Measurements from ENCODE around the genes TPR and PDC.

DNA sequence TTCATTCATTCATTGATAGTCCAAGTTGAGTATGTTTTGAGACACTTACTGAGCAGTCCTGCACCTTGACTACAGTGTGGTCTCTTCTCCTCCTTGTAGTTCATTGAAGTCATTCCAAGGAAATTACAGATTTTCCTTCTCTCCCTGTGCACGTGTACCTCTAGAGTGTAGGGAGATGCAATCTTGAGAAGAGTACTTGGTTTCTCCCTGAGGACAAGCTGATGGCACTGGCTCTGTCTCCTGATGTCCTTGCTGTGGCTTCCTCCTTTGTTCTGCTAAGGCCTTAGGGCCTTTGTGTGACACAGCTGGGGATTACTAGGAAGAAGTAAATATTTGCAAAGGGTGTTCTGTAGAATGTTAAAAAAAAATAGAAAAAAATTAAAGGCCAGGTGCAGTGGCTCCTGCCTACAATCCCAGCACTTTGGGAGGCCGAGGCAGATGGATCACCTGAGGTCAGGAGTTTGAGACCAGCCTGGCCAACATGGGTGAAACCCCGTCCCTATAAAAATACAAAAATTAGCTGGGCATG is 66.2 kb upstream of the APOBEC4 start:
- PRO-cap: no peak
- RAMPAGE, long total RNA: no peak

- PRO-cap: no peak
- RAMPAGE, long total RNA: no peak
These were observed 83.5 kb downstream of the RGL1 start for GRCh38 chr1:183888417-183888787.

GRCh38 chr1:183900012-183900399 is 95.1 kb downstream of the RGL1 start:
- PRO-cap: no peak
- RAMPAGE, long total RNA: no peak

- PRO-cap: no peak
- RAMPAGE, long total RNA: no peak
These were observed 42.3 kb downstream of the COLGALT2 start for GRCh38 chr1:183995275-183995676.

DNA sequence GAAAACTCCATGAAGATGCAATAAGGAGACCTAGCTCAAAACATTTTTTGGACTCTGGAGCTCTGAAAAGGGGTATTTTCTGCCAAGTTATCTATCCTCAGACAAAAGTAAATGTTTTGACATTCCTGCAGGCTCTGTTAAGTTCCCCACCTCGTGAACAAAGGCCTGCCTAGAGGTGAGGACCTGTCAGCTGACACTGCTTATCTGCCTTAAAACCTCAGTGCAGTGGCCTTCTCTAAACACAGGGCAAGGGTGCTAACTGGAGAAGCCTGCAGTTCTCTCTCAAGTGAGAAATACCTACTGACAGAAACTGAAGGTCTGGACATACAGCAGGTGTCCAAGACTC is 41.1 kb downstream of the COLGALT2 start:
- PRO-cap: no peak
- RAMPAGE, long total RNA: no peak

- PRO-cap: no peak
- RAMPAGE, long total RNA: no peak
These were observed 22.0 kb downstream of the TSEN15 start for GRCh38 chr1:184073592-184073857.

- PRO-cap: no peak
- RAMPAGE, long total RNA: no peak
These were observed 91.7 kb downstream of the TSEN15 start for GRCh38 chr1:184143230-184143605.

GRCh38 chr1:184208926-184209408 is 157.4 kb downstream of the TSEN15 start:
- PRO-cap: unidirectional peak, minus-strand start at chr1:184209154
- RAMPAGE, long total RNA: no peak

GRCh38 chr1:184212839-184213364 is 161.4 kb downstream of the TSEN15 start:
- PRO-cap: no peak
- RAMPAGE, long total RNA: no peak

DNA sequence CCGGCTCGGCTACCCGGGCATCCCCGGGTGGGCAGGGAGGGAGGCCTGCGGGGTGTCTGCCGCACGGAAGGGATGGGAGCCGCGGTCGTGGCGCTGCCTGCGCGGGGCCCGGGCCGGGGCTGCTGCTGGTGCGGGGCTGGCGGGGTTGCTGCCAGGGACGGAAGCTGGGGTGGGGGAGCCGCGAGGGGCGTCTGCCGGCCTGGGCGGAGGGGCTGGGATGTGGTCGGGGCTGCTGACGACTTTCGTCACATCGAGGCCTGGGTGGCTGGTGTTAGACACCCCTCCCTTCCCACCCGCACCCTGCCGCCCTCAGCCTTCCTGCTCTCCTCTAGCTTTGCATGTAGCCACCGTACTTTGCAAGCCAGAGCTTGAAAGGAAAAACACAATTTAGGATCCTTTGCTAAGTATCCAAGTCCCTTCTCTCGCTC is 610 bp downstream of the C1orf21 start:
- PRO-cap: bidirectional peak, plus-strand start outside the sequence, minus-strand start at position 330 of the sequence
- RAMPAGE, long total RNA: no peak

DNA sequence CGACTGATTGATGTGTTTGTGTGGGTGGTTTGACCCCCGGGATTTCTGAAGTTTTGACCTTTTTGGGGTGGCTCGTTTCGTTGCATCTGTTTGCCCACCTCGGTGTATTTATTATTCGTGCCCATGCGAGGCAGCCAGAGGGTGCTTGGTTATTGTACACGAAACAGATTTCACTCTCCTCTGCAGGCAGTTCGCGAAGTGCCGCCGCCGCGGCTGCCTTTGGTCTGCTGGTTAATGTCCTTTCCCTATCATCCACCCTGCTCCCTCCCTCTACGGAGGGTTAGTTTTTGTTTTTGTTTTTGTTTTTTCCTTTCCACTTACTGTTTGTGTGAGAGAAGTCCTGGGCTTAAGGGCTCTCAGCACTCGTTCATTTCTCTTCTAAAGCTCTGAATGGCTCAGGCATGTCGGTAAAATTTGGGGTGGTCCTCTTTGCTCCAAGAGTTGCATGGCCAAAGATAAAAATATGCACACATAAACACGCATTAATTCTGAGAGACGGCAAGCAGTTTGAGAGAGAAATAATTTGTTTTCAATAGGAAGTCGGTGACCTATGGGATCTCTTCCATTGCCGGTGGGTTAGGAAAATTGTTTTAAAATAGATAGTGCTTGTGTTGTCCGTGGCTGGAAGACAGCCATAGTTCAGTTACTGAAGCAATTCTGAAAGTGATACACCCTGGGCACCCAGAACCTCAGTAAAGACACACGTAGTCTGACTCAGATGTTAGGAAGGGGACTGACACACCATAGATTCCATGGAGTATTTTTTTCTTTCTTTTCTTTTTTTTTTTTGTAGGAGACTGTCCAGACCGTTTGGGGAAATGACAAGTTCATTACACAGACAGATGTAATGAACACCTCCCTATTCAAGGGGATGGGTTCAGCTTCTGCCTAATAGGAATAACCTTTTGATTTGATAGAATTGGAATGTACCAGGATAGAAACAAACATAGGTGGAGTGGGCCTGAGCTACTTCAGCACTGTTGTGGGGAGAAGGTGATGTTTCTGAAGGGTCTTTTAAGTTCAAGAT is 1.3 kb downstream of the C1orf21 start:
- PRO-cap: bidirectional peak, plus-strand start at position 189 of the sequence, minus-strand start outside the sequence; unidirectional peak, minus-strand start at position 694 of the sequence; bidirectional peak, plus-strand start at position 712 of the sequence, minus-strand start at position 694 of the sequence; unidirectional peak, minus-strand start at position 723 of the sequence
- RAMPAGE, long total RNA: no peak

GRCh38 chr1:184437272-184437851 is 50.5 kb downstream of the C1orf21 start:
- PRO-cap: no peak
- RAMPAGE, long total RNA: no peak

DNA sequence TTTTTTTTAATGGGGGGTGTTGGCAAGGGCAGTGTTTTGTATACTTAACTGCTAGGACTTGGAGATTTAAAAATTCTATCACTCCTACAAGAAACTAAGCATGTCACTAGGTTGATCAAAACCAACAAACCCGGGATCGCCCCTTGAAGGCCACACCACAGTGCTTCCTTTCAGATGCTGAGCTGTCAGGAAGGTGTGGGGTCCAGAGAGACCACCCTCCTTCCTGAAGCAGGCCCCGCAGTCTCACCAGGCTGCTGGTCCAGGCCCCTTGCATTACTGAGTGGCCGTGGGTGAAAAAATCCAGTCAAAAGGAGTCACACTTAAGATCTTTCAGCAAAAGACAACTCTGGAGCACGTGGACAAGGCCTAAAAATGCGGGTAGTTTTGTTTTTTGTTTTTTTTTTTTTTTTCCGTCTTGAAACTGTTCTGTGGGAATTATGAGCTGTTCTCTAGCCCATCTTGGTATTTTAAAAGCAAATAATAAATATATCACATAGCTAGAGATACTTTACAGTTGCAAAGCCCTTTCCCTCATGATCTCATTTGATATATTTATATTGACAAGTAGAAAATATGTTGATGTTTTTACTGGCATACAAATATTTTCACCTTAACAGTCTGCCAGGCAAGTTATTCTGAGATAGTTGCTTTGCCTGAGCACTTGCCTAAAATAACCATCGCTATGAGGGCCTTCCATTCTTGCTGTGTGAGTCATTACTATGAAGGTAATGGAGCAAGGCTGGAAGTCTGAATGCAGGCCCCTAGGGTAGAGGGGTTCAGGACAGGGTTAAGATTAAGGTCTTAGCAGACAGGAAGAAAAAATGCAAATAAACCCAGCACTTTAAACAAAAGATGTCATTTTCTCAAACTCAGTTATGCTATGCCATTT is 73.2 kb upstream of the EDEM3 start:
- PRO-cap: no peak
- RAMPAGE, long total RNA: no peak

- PRO-cap: no peak
- RAMPAGE, long total RNA: no peak
These were observed 55.1 kb downstream of the RNF2 start for GRCh38 chr1:185100216-185101169.

DNA sequence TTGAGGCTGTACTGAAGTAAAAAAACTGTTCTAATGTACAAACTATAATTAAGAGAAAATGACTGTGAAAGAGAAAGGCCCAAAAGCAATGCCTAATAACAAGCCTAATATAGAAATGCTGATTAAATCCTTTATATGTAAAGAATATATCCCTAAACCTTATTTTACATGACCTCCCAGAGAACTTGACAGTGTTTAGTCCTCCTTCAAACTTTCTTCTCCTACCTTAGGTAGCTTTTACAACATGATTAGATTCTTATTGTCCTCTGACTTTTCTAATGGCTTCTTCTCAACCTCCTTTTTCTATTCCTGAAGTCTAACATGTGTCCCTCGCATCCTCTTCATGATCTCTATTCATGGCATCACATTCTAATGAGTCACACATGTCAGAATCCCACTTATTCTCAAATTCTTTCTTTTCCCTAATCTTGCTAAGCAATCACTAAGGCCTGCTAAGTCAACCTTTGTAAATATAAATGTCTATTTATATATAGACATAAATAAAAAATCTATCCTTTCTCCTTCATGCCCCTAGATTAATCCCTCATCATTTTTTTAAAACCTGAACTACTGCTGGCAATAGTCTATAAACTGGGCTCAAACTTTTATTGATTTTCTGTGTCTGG is 13.8 kb downstream of the IVNS1ABP start:
- PRO-cap: no peak
- RAMPAGE, long total RNA: no peak

DNA sequence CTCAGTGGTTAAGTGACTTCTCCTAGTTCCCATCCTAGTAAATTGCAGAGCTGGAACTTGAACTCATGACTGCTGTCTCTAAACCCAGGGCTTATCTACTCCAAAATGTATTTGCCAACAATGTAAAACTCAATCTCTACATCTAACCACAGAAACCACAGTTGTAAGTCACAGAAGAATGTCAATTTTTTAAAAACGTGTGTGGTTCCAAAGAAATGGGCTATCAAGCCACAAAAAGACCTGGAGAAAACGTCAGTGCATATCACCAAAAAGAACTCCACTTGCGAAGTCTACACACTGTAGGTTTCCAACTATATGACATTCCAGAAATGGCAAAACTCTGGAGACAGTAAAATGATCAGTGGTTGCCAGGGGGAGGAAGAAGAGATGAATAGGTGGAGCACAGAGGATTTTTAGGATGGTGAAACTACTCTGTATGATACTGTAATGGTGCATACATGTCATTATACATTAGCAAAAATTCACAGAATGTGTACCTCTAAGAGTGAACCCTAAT is 172.5 kb upstream of the HMCN1 start:
- PRO-cap: no peak
- RAMPAGE, long total RNA: no peak

DNA sequence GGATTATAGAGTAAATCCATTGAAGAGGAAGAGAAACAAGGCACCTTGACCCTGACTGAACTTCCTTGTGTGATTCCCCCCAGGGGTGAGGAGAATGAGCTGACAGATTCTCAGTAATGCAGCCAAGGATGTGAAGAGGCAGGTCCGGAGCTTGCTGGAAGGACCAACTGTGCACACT is 54.9 kb upstream of the HMCN1 start:
- PRO-cap: bidirectional peak, plus-strand start at position 125 of the sequence, minus-strand start outside the sequence
- RAMPAGE, long total RNA: no peak

DNA sequence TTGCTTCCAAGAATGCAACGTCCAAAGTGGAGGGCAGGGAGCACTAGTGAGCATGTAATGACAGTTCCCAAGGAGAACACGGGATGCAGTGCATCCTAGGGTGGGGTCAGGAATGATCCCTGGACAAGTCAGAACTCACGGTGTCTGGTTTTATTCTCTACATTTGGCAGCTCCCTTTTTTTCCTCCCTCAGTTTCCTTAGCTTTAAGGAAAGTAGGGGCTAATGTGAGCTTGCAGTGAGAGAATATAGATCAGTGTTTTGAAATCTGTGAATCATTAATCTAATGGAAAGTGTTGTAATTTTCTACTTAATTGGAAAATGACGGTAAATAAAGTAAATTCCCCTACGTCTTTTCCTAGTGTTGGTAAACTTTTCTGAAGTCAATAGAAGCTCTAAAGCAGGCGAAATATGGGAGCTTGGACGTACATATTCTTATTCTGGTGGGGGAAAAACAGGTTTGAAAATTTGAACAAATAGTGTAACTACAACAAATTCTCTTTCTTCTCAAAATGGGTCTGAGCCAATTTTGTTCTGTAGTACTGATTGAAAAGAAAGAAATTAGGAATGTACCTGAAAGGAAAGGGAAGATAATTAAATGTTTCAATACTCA is 14.9 kb upstream of the HMCN1 start:
- PRO-cap: no peak
- RAMPAGE, long total RNA: no peak

GRCh38 chr1:186375108-186375641 is at the start of gene TPR:
TSS of gene TPR (minus strand) at chr1:186375253.
- PRO-cap: bidirectional peak, plus-strand start at chr1:186375398, minus-strand start at chr1:186375285
- RAMPAGE, long total RNA: no peak

DNA sequence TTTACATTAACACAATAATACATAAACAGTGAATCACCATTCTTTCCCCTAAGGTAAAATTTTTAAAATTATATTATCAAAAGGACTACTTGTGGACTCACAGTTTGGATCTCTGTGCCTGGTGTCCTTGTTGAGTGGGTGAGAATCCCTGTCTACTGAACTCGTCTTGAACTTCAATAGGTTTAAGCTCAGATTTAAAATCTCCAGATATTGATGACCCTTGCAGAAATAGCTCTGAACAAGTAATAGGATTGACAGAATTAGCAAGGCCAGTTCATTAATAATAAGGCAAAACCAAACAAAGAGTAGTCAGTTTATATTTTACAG is at the start of gene PDC:
TSS of gene PDC (minus strand) at position 157 of the 327 bp plus-strand sequence.
- PRO-cap: no peak
- RAMPAGE, long total RNA: no peak